Bronchial epithelial cell (primary cell): Measurements from ENCODE around the gene KAZN.

DNA sequence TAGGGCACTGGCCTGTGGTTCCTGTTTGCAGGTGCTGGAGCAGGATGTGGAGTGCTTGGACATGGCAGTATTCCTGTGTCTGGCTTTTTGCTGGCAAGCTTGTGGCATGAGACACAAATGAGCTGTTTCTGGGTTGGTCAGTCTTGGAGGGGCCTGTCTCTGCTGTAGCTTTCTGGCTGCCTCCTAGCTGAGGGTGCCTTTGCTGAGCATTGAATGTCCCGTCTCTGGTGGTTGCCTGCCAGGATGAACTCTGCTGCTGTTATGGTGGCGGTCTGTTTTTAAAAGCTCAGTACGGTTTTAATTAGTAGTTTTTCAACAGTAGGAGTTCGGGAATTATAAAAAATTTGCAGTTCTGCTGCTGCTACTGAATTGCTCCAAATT is 54.8 kb downstream of the PRDM2 start:
- RRBS, 2 experiments, result no CpG with 5 or more reads among the region's 4 CpGs

- RRBS, 2 experiments, result no CpG with 5 or more reads among the region's 8 CpGs
Observed at GRCh38 chr1:13761329-13761832, 61.4 kb downstream of the PRDM2 start.

GRCh38 chr1:13982465-13982788 is 282.4 kb downstream of the PRDM2 start:
- RRBS, 2 experiments, result no CpG with 5 or more reads among the region's 7 CpGs

- RRBS, 2 experiments, result no CpG with 5 or more reads among the region's 4 CpGs
Observed at GRCh38 chr1:14477857-14478354, 120.6 kb upstream of the KAZN start.

DNA sequence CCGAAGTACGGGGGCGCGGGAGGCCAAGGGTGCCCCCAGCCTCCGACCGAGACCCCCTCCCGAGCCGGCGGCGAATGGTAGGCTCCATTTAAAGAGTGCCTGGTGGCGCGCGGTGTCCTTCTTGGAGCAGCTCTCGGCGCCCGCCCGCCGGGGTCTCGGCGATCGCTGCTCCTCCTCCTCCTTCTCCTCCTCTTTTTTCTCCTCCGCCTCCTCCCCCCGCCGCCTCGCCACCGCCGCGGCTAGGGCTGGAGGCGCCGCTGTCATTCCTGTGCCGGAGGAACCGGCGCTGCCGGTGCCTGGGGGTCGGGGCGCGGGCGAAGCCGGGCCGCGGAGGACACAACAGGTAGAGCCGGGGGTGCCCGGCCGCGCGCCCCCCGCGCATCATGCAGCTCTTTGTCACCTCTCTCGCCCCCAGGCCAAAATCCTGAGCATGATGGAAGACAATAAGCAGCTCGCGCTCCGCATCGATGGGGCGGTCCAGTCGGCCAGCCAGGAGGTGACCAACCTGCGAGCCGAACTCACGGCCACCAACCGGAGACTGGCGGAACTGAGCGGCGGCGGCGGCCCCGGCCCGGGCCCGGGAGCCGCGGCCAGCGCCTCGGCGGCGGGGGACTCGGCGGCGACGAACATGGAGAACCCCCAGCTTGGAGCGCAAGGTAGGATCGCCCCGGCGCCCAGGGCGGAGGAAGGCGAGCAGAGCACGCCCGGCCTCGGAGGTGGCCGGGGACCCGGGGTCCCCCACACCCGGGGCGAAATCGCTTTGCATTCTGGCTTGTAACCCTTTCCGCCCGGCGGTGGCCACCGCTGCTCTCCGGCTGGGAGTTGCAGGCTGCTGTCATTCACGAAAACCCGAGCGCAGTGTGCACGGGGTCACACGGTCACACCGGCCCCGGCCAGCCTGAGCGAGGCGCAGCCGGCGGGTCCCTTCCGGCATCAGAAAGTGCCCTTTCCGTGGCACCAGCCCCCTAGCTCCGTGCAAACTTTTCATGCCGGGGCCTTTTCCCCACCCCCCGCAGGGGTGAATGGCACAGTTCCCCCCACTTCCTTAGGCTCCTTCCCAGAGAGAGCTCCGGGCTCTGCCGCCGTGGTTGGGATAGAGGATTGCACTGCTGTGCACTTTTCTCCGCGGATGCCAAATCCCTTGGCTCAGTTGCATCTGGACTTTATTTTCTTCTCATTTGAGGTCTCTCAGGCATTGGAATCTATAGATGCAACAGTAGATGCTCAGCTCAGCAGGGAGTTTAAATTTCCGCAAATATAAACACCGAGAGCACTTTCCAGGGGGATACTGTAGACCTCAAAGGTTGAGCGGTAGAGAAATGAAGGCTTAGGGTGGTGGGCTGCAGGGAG is at the start of gene KAZN:
KAZN (plus strand) TSS at position 118 of the 1,350 bp plus-strand sequence.
- RRBS, 2 experiments, result 2 to 3% methylated on average over 51 to 53 of the region's 120 CpGs

GRCh38 chr1:14930187-14931118 is 223.1 kb upstream of the TMEM51 start:
- RRBS, 2 experiments, result 90 to 92% methylated on average over 3 of the region's 21 CpGs

DNA sequence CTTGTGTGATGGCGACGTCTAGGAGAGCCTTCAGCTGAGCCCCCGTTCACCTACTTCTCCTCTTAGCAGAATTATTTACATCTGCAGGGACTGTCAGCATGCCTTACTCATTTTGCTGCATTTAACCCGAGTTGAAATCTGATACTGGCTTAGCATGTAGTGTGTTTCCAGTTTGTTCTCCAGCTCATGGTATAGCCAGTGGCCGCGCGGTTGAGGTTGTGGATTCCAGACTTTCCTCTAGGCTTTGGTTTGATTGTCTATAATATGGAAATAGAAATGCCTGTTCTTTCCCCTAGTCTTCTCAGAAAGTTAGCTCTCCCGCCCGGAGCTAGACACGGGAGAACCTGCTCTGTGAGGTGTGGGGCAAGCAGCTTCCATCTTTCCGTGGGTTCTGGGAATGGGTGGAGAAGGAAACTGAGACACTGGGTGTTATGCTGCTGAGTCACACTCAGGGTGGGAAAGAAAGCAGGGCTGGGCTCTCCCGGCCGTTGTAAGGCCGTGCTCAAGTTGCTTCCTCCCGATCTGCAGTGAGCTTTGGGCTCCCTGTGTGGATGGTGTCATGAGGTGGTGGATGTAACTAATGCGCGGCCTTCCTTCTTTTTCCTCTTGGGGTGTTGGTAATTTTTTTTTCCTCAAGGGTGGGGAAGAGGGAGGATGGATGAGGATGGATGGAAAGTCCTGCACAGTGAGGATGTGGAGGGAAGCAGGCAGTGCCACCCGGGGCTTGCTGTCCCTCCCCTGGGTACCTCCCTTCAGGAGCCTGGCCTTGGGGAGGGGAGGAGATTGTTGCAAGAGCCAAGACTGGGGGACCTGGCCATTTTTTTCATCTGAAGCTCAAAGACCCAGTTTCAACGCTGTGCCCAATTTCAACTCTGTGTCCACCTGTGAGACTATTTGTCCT is 206.7 kb upstream of the TMEM51 start:
- RRBS, 2 experiments, result no CpG with 5 or more reads among the region's 19 CpGs

DNA sequence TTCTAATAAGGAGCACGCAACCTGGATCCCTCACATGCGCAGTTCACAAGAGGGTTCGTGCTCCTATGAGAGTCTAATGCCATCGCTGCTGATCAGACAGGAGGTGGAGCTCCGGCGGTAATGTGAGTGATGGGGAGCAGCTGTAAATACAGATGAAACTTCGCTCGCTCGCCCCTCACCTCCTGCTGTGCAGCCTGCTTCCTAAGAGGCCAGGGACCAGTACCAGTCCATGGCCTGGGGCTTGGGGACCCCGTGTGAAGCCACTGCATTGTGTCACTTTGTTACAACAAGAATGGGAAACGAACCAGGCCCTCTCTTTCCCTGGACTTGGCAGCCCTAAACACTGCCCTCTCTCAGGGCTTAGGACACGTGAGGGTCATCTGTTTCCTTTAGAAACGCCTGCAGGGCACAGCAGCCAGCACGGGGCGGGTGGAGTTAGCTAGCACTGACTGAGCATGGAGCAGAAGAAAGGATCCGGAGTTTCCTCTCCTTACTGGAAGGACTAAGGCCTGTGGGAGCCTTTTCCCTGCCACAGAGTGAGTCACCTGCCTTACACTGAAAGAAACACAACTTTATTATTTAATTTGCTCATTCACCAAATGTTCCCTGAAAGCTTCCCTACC is 185.2 kb upstream of the TMEM51 start:
- RRBS, 2 experiments, result no CpG with 5 or more reads among the region's 16 CpGs

- RRBS, 2 experiments, result no CpG with 5 or more reads among the region's 15 CpGs
Observed at GRCh38 chr1:15116958-15117812, 36.4 kb upstream of the TMEM51 start.

GRCh38 chr1:15170933-15171403 is 17.4 kb downstream of the TMEM51 start:
- RRBS, 2 experiments, result no CpG with 5 or more reads among the region's 11 CpGs

DNA sequence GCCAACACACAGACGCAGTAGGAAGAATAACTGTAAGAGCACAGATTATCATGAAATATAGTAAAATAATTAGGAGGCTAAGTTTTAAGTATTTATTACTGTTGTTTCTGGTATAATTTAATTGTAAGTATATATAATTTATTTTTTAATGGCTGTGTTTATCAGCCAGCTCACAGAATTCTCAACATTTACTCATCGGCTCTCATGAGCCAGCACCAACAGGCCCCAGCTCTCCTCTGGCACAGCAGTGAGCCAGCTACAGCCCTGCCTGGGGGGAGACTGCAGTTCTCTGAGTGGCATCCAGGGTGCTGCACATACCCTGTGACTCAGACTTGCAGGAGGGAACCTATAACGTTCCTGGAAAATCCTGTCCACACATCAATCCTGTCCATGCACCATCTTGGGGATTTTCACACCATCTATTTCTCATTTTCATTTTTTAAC is 36.4 kb downstream of the FHAD1 start:
- RRBS, 2 experiments, result no CpG with 5 or more reads among the region's 3 CpGs

GRCh38 chr1:15356065-15356492 is 53.6 kb upstream of the EFHD2 start:
- RRBS, 2 experiments, result no CpG with 5 or more reads among the region's 10 CpGs

- RRBS, 2 experiments, result 55 to 89% methylated on average over 4 of the region's 36 CpGs
Observed at GRCh38 chr1:15426290-15427307, 11.6 kb upstream of the CTRC start.

- RRBS, 2 experiments, result no CpG with 5 or more reads among the region's 9 CpGs
Observed at GRCh38 chr1:15492474-15493038, 16.7 kb downstream of the CELA2B start.

DNA sequence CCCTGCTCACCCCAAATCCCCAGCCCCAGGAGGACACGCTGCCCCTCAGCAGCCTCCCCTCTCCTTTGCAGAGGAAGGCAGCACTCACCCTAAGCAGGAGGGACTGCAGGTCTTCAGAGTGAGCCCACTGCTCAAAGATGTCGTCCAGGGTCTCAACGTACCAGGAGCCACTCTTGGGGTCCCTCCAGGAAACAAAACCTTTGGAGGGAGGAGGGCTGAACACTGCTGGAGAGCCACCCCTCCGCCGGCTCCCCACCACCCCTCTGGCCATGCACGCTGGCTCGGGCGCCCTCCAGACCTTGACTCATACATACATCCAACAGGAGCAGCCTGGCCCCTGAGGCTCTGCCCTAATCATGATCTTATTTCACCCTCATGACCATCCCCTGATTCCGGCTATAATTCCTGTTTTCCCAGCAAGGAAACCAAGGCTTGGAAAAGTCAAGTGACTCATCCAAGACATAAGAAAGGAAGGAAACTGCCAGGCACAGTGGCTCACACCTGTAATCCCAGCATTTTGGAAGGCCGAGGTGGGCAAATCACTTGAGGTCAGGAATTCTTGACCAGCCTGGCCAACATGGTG is 18.0 kb downstream of the CELA2B start:
- RRBS, 2 experiments, result no CpG with 5 or more reads among the region's 10 CpGs

DNA sequence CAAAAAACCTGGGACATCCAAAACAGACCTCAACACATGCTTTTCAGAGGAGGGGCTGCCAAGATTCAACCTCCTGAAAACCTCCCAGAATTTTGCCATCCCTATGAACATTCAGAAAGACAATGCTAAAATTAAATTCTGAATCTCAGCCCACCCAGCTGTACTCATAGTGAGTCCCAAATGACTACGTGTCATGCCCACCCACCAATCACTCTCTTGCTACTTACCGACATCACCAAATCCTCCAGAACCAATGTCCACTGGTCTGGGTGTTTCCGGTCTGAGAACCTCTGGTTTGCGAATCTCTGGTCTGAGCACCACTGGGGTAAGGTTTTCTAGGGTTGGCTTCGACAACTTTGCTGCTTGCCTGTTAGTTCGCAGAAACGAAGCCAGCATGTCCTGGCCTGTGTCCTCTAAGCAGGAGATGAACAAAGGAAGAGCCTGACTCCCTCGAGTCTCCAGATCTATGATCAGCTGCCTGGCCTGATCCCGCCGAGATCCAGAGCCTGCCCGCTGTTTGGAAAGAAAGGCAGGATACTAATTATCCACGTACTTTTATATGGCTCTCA is 6.0 kb downstream of the CASP9 start:
- RRBS, 2 experiments, result no CpG with 5 or more reads among the region's 12 CpGs

- RRBS, 2 experiments, result 1% methylated on average over 8 to 10 of the region's 67 CpGs
Observed at GRCh38 chr1:15603002-15604210, 13.9 kb upstream of the DDI2 start.

- RRBS, 2 experiments, result no CpG with 5 or more reads among the region's 12 CpGs
Observed at GRCh38 chr1:15717342-15718204, 18.5 kb upstream of the SLC25A34 start.

GRCh38 chr1:15728871-15729597 is 7.0 kb upstream of the SLC25A34 start:
- RRBS, 2 experiments, result no CpG with 5 or more reads among the region's 21 CpGs

DNA sequence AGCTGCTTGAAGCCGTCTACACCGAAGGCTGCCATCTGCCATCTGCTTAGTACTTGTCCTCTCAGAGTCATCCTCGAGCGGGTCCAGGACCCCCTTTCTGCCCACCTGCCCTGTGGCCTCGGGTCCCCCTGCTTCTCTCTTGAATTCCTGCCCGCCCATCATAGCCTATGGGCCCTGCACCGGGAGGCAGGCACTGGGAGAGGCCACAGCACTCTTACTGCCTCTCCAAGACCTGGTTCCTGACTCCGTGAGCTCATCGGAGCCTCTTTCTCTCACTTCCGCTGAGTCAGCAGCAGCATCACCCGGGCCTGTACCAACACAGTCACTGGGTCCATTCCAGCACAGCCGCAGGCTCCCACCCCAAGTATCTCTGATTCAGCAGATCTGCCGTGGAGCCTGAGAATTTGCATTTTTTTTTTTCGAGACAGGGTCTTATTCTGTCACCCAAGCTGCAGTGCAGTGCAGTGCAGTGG is 7.1 kb downstream of the FBLIM1 start:
- RRBS, 2 experiments, result no CpG with 5 or more reads among the region's 14 CpGs